Frontal cortex (tissue), 2 donors: ENCODE measurements around a stretch of chr6.

GRCh38 chr6:163563367-163563758 is 148.8 kb downstream of the QKI start:
- RAMPAGE, long total RNA: no peak

DNA sequence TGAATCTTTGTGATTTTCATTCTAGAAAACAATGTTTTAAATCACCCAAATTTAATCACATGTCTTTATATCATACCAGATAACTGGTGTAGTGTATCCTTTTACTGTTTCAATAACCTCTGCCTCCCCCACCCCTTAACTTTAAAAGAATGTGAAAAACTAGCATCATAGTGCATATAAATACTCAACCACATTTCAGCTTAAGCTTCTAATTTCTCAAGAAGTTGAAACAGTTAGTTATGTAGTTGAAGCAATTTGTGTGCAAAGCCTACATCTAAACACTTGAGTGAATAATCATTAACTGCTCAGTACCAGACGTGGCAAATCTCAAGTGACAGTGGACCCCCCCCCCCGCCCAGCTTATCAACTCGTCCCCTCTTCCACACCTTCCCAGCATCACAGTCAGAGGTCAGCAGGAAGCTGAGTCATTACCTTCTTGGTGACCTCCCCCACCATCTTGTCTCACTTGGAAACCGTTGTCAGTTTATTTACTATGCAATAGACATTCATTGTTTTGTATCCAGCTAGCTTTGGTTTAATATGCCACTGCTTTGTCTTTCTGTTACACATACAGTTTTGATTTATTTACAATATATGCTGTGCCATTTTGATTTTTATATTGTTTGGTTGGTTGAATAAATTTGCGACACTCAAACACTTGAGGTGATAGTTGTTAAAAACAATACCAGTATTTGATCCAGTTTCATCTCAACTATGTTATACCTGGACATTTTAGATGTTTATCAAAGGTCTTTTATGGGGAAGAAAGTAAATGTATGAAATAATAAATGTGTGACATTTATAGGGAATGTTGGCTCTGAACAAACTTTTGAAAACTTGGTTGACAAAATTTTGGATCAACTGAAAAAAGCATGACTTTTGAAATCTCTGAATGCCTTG is 158.1 kb downstream of the QKI start:
- RAMPAGE, long total RNA: no peak

DNA sequence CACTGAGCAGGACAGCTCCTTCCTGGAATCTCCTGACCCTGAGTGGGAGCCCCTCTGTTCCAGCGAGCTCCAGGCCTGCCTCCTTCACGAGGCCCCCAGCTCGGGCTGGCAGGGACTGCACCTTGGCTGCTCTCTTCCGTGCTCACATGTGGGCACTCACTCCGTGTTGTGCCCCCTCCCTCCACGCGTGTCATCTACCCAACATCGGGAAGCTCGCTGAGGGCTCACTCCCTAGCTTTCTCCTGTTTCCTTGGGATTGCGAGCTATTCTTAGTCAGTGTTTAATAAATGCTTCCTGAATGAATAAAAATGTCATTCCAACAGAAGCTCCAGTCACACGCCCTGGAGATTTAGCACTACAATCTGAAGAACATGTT is 545.1 kb downstream of the QKI start:
- RAMPAGE, long total RNA: no peak

DNA sequence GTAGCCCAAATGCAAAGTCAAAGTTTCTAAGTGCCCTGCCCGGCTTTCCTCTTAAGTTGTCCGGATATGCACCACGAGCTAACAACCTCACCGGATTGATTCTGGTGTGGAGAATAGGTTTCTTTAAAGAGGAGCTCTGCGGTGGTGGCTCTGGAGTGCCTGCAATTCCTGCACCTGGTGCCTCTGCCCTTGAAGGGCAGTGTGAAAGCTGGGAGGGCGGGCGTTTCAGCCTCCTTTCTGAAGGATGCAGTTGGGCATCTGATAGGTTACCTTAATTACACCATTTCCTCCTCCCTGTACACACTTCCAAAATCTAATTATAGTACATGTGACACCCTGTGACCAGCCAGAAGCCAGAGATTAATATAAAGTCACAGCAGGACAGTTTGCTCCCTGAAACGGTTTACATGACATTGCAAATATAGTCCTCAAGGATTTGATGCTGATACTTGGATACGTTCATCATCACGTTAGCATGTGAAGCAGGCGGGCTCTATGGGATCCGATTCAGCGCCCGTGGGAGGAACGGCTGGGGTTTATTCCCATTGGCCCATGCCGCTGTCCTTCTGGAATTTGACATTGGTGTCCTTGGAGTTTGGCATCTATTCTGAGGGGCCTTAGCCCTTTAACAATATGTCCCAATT is 548.1 kb downstream of the QKI start:
- RAMPAGE, long total RNA: no peak

- RAMPAGE, long total RNA: no peak
Measured at GRCh38 chr6:164507924-164508388, 801.4 kb downstream of the C6orf118 start.

DNA sequence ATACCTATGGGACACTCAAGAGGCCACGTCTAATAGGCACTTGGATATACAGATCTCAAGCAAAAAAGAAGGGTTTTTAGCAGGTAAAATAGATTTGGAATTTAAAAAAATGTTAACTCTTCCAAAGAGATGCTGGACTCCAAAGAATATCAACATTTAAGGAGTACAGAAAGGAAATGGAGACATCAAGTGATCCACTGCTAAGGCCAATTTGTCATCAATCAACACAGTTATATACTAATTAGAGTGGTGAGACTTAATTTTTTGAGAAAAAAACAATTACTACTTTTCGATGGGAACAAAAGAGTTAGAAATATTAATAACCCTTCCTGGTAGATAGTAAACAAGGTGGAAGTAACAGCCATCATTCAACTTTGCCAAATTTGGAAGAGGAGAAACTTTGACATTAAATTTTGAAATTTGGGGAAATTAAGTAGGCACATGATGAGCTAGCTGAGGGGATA is 17.8 kb downstream of the C6orf118 start:
- RAMPAGE, long total RNA: no peak

GRCh38 chr6:165847297-165847679 is 184.2 kb upstream of the PDE10A start:
- RAMPAGE, long total RNA: no peak

GRCh38 chr6:166005943-166006545 is 161.6 kb downstream of the TBXT start:
- RAMPAGE, long total RNA: no peak

DNA sequence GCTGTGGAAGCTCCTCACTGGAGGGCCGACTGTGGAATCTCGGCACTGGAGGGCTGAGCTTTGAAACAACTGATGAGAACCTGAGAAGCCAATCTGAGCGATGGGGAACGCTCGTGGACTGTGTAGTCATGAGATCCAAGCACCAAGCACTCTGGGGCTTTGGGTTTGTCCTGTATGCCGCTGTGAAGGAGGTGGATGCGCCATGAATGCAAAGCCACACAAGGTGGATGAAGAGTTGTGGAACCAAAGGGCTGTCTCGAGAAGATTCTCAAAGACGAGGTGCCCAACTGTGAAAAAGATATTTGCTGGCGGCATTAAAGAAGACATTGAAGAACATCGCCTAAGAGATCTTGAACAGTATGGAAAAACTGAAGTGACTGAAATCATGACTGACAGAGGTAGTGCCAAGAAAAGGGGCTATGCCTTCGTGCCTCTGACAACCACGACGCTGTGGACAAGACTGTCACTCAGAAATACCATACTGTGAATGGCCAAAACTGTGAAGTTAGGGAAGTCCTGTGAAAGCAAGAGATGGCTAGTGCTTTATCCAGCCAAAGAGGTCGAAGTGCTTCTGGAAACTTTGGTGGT is 7.7 kb downstream of the SFT2D1 start:
- RAMPAGE, long total RNA: no peak

DNA sequence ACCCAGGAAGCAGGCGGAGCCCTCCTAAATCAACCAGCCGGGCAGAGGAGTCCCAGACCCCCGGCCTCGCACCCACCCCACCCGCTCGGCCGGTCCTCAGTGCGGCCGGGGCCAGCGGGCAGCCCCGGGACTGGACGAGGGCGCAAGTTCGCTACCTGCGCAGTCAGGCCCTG is 195 bp downstream of the SFT2D1 start:
- RAMPAGE, long total RNA: no peak

DNA sequence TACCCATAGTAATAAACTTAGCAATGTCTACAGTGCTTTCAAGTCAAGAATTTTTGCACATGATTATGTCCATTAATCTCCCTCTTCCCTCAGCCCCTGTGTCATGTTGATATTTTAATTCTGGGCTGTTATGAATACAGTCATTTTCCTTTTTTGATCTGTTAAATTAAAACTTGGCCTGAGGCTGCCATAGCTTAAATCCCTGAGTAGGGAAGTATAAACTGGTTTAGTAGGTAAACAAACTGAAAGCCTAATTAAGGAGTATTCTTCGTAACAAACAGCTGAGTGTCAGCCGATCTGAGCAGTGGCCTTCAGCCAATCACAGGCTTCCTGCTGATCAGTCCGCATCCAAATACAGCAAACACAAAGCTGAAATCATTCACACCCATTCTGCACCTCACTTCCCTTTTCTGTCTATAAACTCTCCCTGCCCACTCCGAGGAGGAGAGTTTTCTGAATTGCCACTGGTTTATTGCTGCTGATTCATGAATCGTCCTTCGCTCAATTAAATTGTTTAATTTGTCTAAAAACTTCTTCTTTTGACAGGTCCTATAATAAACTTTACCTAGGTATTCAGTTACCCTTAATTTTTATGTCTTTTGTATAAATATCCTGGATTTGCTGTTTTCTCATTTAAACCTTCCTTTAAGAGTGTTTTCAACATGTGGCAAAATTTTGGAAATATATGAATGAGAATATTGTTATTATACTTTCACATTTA is 9.6 kb upstream of the SFT2D1 start:
- RAMPAGE, long total RNA: no peak

GRCh38 chr6:166387814-166388488 is 5.2 kb upstream of the MPC1 start:
- RAMPAGE, long total RNA: no peak

- RAMPAGE, long total RNA: no peak
Measured at GRCh38 chr6:166407132-166407485, 24.4 kb upstream of the MPC1 start.

GRCh38 chr6:166410339-166411062 is 27.8 kb upstream of the MPC1 start:
- RAMPAGE, long total RNA: no peak

GRCh38 chr6:166538623-166538844 is 47.9 kb downstream of the RAMACL start:
- RAMPAGE, long total RNA: no peak

DNA sequence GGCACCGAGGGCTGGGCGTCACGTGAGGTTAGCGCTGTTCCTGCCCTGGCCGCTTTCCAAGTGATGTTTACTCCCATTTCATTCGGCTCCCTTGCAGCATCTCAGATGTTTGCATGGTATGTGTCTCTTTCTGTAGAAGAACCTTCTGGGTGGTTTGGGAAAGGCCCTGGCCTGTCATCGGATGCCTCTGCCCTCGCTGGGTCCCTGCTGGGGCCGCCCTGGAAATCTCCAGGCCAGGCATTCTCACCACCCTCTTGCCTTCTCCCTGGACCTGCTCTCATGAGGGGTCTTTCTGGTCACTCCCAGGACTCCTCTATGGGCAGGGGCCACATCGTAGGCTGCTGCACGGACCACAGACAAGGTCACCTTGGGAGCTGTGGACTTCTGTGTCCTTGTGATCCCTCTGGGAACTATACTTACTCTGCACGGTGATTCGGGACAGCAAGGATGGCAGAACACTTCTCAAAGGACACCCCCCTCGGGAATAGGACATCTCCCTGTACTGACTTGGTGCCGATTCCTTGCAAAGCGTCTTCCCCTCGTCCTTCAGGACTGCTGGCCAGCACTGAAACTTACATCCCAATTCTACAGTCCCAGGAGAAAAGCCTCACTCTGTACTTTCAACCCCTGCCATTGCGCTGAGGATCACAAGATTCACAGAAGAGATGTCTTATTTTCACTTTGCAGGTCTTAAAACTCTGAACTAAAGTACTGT is 17.0 kb downstream of the RAMACL start:
- RAMPAGE, long total RNA: no peak

GRCh38 chr6:166587905-166588573 is 1.6 kb upstream of the RAMACL start:
- RAMPAGE, long total RNA: no peak

DNA sequence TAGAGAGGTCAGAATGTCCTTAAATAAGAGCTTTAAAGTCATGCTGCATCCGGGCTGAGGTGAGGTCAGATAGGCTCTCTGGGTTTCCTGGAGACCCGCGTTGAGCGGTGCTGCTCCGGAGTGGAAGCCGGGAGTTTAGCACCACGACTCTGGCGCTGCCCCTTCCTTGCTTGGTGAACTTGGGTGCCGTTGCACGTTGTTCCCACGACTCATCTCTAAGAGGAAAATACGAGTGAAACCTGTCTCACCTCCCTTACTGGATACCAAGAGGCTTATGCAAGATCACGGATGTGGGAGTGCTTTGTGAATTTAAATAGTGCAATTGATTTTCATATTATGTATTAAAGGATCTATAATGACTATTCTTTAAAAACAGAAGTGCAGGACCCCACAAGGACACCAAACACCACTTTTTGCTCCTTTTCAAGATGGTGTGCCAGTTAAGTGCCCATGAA is 1.5 kb upstream of the RPS6KA2 start:
- RAMPAGE, long total RNA: no peak

GRCh38 chr6:166633664-166634624 is 6.9 kb upstream of the RPS6KA2 start:
- RAMPAGE, long total RNA: no peak

DNA sequence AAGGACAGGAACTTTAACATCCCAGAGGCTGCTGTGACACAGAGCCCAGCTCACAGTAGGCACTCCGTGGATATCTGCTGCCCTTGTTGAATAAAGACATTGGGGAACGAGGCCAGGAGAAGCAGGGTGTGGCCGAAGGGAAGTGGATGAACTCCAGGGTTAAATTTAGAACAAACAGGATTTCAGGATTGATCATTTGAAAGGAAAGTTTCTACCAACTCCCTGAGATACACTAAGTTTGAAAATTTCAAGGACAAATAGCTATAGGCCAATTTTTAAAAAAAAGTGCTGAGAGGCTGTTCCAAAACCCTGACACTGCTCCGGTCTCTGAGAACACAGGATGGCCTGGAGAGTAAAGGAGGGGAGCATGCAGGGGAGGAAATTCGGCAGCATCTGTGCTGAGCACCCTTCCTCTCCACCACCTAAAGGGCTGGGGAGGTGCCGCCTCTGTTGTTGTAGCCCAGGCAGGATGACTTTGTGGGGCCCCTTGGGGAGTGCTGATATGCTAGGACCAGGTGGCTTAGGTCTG is 9.6 kb upstream of the RPS6KA2 start:
- RAMPAGE, long total RNA: no peak